Measurements from ENCODE around the genes CCBE1 and MC4R.

- RRBS: 93% methylated on average over 1 of the region's 5 CpGs
These were observed 2.5 kb downstream of the ZNF532 start for GRCh38 chr18:58867182-58867613.

DNA sequence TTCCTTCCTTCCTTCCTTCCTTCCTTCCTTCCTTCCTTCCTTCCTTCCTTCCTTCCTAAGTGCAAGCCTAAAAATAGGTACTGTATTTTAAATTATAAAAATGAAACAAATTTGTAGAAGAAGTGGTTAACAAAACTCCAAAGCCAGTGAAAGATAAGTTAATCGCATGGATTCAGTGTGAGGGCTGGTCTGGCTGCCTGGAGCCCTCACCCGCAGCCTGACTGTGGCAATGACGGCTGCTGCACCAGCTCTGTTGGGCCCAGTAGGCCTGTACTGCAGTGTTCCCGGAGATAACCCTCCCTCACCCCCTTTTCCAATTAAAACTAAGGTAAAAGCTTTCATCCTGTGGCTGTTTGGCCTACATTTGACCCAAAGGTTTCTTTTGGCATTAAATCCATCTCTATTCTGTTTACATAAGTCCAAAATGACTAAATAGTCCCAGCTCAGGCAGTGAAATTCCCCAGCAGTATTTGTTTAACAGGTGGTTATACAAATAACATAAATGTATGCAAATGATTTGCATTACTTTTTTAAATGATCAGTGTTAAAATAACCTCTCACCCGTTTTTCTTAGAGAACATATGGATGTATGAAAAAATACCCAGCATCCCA, 77.8 kb downstream of the ZNF532 start:
- RRBS: no CpG with 5 or more reads among the region's 5 CpGs

- RRBS: no CpG with 5 or more reads among the region's 3 CpGs
These were observed 99.3 kb downstream of the ZNF532 start for GRCh38 chr18:58963892-58964402.

DNA sequence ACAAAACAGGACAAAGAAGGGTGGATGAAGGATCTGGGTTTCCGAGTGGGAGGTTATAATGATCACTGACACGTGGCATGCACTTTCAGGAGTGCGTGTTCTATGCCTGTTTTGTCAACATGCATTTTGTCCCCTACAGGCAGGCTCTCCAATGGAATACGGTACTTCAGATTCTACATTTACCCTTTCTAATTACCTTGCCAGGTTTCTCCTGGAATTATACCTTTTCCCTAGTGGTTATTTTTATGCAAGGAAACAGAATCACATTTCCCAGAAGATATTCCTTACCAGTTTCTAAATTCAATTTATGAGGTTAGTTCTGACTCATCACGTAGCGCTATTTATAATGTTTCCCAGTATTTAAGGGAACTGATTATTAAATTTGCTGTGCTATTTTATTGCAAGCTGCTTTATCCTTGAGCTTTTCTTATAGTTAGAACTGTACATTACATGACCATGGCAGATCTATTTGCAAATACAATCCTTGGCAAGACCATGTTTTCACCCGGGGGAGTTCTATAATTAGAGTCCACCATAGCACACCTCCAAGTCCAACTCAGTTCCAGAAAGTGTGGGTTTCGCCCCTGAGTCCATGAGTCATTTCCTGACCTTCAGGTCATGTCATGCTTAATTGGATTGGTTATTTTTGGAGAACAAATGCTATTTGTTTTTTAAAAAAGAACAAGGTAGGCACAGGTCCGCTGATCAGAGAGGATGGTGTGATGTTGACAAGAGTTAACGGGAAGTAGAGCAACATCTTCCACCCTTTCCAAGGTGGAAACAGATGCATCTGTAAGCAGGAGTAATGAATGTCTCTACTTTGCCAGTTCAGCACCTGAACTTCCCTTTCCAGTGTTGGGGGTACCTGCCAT, 126.6 kb downstream of the ZNF532 start:
- RRBS: no CpG with 5 or more reads among the region's 10 CpGs

GRCh38 chr18:59269043-59269531, 4.2 kb downstream of the RAX start:
- RRBS: 3% methylated on average over 24 of the region's 61 CpGs

- RRBS: 5% methylated on average over 19 of the region's 29 CpGs
These were observed at the start of gene CCBE1 for GRCh38 chr18:59697192-59697570. TSS of gene CCBE1 (minus strand) at chr18:59697423.

GRCh38 chr18:59885580-59886363, 14.0 kb upstream of the PMAIP1 start:
- RRBS: no CpG with 5 or more reads among the region's 7 CpGs

DNA sequence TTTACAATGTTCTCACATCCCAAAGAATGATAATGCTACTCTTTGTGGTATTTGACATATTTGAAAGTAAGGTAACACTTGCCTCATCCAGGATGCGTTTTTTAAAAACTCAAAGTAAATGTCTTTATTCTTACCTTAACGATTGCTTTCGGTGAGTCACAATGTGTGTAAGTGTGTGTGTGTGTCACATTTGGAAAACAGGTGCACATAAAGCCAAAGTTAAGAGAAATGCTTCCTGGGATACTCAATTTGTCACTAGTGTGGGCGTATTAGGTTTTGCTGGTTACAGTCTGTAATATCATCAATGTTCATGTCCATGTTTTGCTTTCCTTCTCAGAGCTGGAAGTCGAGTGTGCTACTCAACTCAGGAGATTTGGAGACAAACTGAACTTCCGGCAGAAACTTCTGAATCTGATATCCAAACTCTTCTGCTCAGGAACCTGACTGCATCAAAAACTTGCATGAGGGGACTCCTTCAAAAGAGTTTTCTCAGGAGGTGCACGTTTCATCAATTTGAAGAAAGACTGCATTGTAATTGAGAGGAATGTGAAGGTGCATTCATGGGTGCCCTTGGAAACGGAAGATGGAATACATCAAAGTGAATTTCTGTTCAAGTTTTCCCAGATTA, 2.6 kb downstream of the PMAIP1 start:
- RRBS: no CpG with 5 or more reads among the region's 8 CpGs

- RRBS: no CpG with 5 or more reads among the region's 9 CpGs
These were observed at the start of gene MC4R for GRCh38 chr18:60372659-60373106. TSS of gene MC4R (minus strand) at chr18:60372775.

- RRBS: 88% methylated on average over 3 of the region's 34 CpGs
These were observed 77.2 kb downstream of the RNF152 start for GRCh38 chr18:61815297-61816342.

- RRBS: no CpG with 5 or more reads among the region's 11 CpGs
These were observed 125.2 kb upstream of the RNF152 start for GRCh38 chr18:62017856-62018585.

GRCh38 chr18:62188110-62188381, 991 bp downstream of the RELCH start:
- RRBS: no CpG with 5 or more reads among the region's 6 CpGs

DNA sequence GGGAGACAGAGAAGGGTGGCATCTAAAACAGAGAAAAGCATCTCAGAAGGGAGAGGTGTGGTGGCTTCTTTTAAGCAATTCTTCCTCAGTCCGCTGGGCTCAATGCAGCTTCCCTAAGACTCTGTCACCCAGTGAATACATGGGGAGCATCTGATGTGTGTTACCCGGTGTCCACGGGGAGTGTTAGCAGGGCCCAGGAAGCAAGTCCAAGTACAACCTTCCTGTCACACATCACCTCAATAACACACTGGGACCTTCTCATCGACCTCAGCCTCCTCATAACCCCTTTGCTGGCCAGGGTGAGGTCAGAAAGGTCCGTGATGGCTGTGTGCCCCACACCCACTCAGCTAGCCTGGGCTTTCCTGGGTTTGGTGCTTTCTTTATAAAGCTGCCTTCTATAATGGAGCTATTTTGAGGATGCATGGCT, 21.3 kb downstream of the TNFRSF11A start:
- RRBS: no CpG with 5 or more reads among the region's 5 CpGs

- RRBS: 7% methylated on average over 11 of the region's 39 CpGs
These were observed 1.9 kb downstream of the ZCCHC2 start for GRCh38 chr18:62524654-62525173.

- RRBS: no CpG with 5 or more reads among the region's 14 CpGs
These were observed 16.5 kb downstream of the ZCCHC2 start for GRCh38 chr18:62538939-62540140.

- RRBS: no CpG with 5 or more reads among the region's 7 CpGs
These were observed 90.4 kb upstream of the PHLPP1 start for GRCh38 chr18:62624848-62625489.

- RRBS: no CpG with 5 or more reads among the region's 14 CpGs
These were observed 63.3 kb upstream of the PHLPP1 start for GRCh38 chr18:62652007-62652436.

DNA sequence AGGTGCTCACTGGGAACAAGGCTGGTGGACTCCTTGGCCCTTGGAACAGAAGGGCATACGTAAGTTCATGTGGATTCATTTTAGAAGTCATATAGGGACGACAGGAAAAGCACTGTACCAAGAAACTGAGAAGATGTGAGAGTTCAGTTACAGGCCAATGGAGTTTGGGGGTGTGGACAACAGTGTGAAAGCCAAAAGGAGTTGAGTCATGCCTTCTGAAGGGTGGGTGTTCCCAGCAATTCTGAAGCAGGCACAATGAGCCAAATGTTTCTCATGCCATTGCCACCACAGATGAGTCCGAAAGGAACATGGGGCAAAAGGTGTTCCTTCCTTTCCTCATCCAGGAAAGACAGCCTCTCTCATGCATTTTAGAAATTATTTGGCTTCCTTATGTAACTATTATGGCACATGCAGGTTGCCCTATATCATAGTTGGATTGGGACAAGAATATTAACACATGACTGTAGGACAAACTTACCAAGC, 166.4 kb downstream of the PHLPP1 start:
- RRBS: no CpG with 5 or more reads among the region's 3 CpGs

All from GM19239 (cell line).